ENCODE results near the genes MRGPRG, ZNF195, OR52R1 and OR52N2.

DNA sequence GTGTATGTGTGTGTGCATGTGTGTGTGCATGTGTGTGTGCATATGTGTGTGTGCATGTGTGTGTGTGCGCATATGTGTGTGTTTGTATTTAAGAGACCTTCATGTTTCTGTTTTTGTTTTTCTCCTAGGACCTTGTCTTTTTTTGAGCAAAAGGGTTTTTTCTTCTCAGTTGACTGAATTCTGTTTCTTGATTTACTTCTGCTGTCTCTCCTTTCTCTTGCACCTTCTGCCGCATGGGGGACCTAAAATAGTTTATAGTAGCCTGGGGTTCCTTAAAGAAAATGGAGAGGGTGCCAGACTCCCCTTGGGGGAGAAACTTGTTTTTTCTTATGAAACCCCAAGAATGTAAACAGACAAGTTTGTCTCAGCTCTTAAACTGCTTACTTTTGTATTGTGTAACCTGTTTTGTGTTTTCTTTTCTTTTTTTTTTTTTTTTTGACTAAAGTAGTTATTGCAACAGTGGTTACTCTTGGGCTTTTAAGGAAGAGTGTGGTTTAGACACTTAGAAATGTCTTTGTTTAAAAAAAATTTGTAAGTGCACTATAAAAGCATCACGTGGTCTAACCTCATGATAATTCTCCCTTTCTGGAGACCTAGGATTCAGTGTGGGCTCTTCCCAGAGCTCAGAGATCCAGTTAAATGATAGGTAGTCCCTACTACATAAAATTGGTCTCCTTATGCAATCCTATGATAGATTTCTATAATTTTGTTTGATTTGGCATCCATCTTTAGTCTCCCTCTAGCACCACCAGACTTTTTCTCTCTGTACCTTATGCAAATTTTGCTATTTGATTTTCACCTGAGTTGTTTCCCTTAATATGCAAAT lies 52.8 kb downstream of the OSBPL5 start:
- PRO-cap, 2 experiments: no peak in any of the 2 experiments
- RAMPAGE, long total RNA, 4 experiments: no peak in any of the 4 experiments

- PRO-cap, 2 experiments: no peak in any of the 2 experiments
- RAMPAGE, long total RNA, 4 experiments: no peak in any of the 4 experiments
Observed at GRCh38 chr11:3124506-3124788, 40.7 kb downstream of the OSBPL5 start.

GRCh38 chr11:3218549-3219016 lies at the start of gene MRGPRG:
Gene MRGPRG (minus strand): TSS chr11:3218813.
- PRO-cap, 2 experiments: no peak in any of the 2 experiments
- RAMPAGE, long total RNA, 4 experiments: no peak in any of the 4 experiments

- PRO-cap, 2 experiments: peak in 2 of 2 experiments; most common plus-strand start chr11:3379314 (in 2); most common minus-strand start chr11:3379139 (in 2)
- RAMPAGE, long total RNA, 4 experiments: start-site peak on the minus strand in 4 of 4 experiments, at chr11:3379106-3379141 at its widest, 32 to 213 reads per replicate
Observed at GRCh38 chr11:3379016-3379513, at the start of gene ZNF195. Gene ZNF195 (minus strand): TSS chr11:3379146.

DNA sequence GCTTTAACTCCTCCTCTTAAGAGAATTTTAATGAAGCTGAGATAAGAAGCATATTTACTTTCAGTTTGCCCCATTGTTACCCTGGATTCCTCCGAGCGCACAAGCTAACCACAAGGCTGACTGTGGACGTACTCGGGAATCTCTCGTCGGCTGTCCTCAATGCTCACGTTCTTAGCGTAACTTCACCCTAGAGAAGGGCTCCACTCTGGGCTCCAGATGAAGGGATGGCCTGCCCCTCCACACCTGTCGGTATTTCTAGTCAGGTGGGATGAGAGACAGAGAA lies 76.7 kb upstream of the ZNF195 start:
- PRO-cap, 2 experiments: no peak in any of the 2 experiments
- RAMPAGE, long total RNA, 4 experiments: no peak in any of the 4 experiments

GRCh38 chr11:3605752-3606039 lies 36.1 kb downstream of the ART5 start:
- PRO-cap, 2 experiments: no peak in any of the 2 experiments
- RAMPAGE, long total RNA, 4 experiments: no peak in any of the 4 experiments

DNA sequence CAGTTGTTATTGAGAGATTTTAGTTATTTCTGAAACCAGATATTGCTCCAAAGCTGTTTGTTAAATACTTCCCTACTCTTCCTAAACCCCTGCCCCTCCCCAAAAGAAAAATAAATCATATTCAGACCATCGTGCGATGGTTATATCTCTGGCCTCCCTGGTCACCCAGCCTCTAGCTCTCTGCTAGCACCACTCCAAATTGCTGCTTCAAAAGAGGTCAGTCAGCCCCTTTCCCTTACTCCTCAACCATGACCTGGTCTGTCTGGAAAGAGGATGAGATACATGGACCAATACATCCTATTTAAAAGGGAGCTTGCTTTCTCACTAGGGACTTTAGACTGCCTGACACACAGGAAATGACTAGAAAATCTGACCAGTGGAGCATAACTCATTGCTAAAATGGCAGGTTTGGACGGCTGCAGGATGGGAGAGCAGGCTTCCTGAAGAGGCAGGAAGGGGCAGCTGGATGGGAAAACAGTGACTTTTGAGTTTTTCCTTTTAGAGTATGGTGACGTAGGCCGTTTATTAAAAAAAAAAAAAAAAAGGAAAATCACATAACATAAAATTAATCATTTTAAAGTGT lies 25.2 kb downstream of the STIM1 start:
- PRO-cap, 2 experiments: no peak in any of the 2 experiments
- RAMPAGE, long total RNA, 4 experiments: no peak in any of the 4 experiments

GRCh38 chr11:3884156-3884602 lies 28.7 kb downstream of the STIM1 start:
- PRO-cap, 2 experiments: no peak in any of the 2 experiments
- RAMPAGE, long total RNA, 4 experiments: no peak in any of the 4 experiments

DNA sequence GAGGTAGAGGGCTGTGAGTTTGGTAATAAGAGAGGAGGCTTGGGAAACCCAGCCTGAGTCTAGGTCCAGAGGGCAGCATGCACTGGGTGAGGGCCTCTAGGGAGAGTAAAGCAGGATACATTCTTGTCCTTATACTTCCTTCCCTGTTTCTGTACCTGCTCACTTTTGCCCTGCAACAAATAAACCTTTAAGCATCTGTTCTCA lies 31.6 kb downstream of the STIM1 start:
- PRO-cap, 2 experiments: no peak in any of the 2 experiments
- RAMPAGE, long total RNA, 4 experiments: no peak in any of the 4 experiments

DNA sequence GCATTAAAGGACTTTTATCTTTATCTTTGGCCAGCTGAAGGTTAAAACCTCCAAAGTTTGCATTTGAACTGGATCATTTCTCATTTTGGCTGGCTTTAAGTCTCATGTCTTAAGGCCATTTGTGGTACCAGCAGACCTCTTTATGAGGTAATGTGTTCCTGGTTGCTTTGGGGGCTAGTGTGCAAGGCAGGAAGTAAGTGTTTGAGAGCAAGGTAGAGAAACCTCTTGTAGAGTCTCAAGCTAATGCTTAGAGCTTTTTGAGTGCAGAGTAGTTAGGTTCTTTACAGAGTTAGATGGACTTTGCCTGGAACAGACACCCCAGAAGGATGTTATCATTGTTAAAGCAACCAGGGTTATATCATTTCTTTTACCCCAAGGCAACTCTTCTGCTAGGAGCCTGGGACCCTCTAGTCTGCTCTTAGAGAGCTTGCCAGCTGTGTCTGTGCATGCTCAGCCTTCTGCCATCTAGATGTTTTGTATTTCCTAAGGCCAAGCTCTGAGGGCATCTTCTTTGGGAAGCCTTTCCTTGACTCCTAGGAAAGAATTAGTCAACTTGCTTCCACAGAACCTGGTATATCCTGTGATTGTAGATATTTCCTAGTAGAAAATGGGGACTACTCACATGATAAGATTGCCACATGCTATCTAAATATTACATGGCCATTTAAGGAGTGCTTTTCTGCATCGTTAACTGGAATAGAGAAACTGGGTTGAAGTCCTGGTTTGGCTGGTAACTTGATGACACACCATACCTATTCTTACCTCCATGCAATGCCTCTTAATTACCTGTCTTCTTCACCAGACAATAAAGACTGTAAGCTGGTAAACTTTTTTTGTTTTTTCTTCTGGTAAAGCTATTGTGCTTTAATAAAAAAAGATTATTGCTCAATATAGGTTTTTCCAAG lies 87.5 kb downstream of the STIM1 start:
- PRO-cap, 2 experiments: no peak in any of the 2 experiments
- RAMPAGE, long total RNA, 4 experiments: no peak in any of the 4 experiments

- PRO-cap, 2 experiments: no peak in any of the 2 experiments
- RAMPAGE, long total RNA, 4 experiments: no peak in any of the 4 experiments
Observed at GRCh38 chr11:4023713-4024080, 70.9 kb upstream of the RRM1 start.

GRCh38 chr11:4175611-4176350 lies 81.2 kb downstream of the RRM1 start:
- PRO-cap, 2 experiments: no peak in any of the 2 experiments
- RAMPAGE, long total RNA, 4 experiments: no peak in any of the 4 experiments

DNA sequence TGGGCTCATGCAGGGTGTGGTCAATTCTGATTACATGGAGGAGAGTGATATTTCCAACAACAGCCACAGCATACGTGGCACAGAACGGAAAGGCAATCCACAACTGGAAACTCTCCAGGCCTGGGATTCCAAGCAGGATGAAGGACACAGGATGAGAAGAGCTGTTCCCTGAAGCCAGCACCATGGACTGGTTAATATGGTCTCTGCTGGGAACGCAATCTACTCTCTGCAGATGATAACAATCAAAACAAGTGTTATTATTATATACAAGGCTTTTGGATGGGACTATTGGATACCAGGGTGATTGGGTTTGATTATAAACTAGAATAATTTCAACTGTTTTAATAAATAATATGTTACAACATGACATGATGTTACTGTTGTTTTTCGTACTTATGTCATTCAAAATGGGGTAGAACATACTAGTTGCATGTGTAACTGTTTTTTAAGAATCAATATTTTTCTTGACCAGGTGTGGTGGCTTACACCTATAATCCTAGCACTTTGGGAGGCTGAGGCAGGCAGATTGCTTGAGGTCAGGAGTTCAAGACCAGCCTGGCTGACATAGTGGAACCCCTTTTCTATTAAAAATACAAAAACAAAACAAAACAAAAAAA lies at the start of gene OR52R1:
Gene OR52R1 (minus strand): TSS at position 184 of the 617 bp plus-strand sequence.
- PRO-cap, 2 experiments: no peak in any of the 2 experiments
- RAMPAGE, long total RNA, 4 experiments: no peak in any of the 4 experiments

GRCh38 chr11:5690117-5690661 lies 599 bp downstream of the TRIM22 start:
- PRO-cap, 2 experiments: peak in 2 of 2 experiments; most common plus-strand start chr11:5690595 (in 1); most common minus-strand start chr11:5690295 (in 1)
- RAMPAGE, long total RNA, 4 experiments: no peak in any of the 4 experiments

DNA sequence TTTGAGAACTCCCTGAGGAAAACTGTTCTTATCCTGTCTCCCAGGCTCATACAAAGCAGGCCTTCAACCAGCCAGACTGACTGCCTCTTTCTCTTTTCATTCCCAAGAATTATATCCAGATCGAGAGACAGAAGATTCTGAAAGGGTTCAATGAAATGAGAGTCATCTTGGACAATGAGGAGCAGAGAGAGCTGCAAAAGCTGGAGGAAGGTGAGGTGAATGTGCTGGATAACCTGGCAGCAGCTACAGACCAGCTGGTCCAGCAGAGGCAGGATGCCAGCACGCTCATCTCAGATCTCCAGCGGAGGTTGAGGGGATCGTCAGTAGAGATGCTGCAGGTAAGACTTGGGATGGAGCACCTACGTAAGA lies 8.6 kb downstream of the TRIM22 start:
- PRO-cap, 2 experiments: no peak in any of the 2 experiments
- RAMPAGE, long total RNA, 4 experiments: no peak in any of the 4 experiments

- PRO-cap, 2 experiments: no peak in any of the 2 experiments
- RAMPAGE, long total RNA, 4 experiments: no peak in any of the 4 experiments
Observed at GRCh38 chr11:5808298-5809061, at the start of gene OR52N2. Gene OR52N2 (plus strand): TSS chr11:5808924.

DNA sequence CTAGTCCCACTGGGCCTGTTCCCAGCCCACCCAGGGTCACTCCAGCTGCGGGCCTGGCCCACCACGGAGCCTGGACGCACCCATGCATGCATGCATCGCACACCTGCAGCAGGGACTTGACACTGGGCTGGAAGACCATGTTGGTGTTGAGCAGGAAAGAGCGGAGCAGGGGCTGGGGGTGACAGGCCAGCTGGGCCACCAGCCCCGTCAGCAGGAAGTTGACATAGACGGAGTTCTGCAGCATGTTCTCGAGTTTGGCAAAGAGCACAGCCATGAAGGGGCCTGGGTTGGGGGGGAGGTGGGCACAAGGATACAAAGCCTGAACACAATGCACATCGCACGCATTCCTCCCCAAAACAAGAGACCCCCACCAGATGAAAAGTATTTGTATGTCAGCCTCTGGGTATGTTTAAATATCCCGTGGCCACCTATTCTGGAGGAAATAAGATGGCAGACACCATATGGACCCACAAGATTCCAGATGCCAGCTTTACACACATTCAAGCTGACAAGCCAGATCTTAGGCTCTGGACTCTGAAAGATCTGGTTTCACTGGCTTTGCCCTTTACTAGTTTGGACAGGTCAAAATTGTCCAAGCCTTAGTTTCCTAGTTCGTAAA lies 9.4 kb downstream of the C11orf42 start:
- PRO-cap, 2 experiments: no peak in any of the 2 experiments
- RAMPAGE, long total RNA, 4 experiments: start-site peak on the minus strand in 1 of 4 experiments, centred at position 217 of the sequence, 9 reads per replicate

DNA sequence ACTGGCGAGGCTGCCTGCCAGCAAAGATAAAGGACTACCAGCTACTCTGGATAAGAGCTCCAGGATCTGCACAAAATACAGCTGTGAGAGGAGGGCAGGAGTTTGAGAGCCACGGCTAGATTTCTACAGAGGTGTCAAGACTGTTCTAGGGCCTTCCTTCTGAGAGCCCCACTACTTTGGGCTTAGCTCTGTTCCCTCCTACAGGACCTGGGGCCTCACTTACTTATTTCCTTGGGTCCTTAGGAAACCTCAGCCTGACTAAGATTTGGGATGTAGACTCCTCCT lies 9.7 kb upstream of the CCKBR start:
- PRO-cap, 2 experiments: no peak in any of the 2 experiments
- RAMPAGE, long total RNA, 4 experiments: no peak in any of the 4 experiments

- PRO-cap, 2 experiments: no peak in any of the 2 experiments
- RAMPAGE, long total RNA, 4 experiments: no peak in any of the 4 experiments
Observed at GRCh38 chr11:6394074-6394632, 3.9 kb downstream of the SMPD1 start.

DNA sequence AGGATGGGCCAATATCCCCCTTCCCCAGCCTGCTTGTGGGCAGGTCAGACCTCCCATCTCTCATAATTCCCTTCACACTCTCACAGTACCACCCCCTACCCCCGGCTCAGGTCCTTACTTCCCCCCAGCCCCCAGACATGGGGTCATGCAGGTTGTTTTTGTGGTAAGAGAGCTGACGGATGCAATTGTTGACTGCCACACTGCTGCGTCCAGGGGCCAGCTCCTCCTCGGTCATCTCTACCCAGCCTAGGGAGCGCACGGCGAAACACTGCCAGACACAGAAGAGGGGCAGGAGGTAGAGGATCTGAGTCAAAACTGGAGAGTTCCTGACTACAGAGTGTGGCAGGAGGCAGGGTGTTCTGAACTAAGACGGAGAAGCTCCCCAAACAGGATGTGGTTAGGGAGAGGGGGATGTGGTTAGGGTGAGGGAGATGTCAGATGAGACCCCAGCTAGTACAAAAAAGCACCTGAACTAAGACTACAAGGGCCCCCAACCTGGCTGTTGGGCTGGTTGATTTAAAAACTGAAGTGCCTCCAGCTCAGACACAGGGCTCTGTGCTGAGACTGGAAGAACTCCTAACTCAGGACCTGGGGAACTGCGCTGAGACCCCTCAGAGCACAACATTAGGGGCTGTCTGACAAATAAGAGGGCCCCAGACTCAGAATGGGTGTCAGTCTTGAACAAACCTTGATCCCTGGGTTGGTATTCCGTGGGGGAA lies 12.3 kb downstream of the SMPD1 start:
- PRO-cap, 2 experiments: no peak in any of the 2 experiments
- RAMPAGE, long total RNA, 4 experiments: no peak in any of the 4 experiments